Skin of body (tissue), 2 donors: ENCODE data around the gene NIPSNAP2.

- RAMPAGE, long total RNA, result no peak
Observed at GRCh38 chr7:52018097-52018694, 701.6 kb upstream of the COBL start.

DNA sequence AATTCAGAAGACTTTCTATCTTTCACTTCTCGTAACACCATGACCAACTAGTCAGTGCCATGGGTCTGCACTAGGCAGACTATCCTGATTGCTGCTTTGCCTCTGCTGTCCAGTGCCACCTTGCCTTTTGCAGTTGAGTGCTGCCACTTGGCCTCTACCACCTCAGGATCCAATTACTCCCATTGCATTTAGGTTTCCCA is 161.4 kb upstream of the POM121L12 start:
- RAMPAGE, long total RNA, result no peak

GRCh38 chr7:52956461-52957054 is 78.9 kb upstream of the POM121L12 start:
- RAMPAGE, long total RNA, result no peak

GRCh38 chr7:54837230-54837587 is 78.2 kb upstream of the SEC61G start:
- RAMPAGE, long total RNA, result no peak

GRCh38 chr7:55019790-55020147 is 952 bp downstream of the EGFR start:
- RAMPAGE, long total RNA, result no peak

- RAMPAGE, long total RNA, result no peak
Observed at GRCh38 chr7:55022340-55023077, 3.7 kb downstream of the EGFR start.

- RAMPAGE, long total RNA, result no peak
Observed at GRCh38 chr7:55064916-55065448, 46.2 kb downstream of the EGFR start.

GRCh38 chr7:55080785-55081586 is 62.2 kb downstream of the EGFR start:
- RAMPAGE, long total RNA, result no peak

DNA sequence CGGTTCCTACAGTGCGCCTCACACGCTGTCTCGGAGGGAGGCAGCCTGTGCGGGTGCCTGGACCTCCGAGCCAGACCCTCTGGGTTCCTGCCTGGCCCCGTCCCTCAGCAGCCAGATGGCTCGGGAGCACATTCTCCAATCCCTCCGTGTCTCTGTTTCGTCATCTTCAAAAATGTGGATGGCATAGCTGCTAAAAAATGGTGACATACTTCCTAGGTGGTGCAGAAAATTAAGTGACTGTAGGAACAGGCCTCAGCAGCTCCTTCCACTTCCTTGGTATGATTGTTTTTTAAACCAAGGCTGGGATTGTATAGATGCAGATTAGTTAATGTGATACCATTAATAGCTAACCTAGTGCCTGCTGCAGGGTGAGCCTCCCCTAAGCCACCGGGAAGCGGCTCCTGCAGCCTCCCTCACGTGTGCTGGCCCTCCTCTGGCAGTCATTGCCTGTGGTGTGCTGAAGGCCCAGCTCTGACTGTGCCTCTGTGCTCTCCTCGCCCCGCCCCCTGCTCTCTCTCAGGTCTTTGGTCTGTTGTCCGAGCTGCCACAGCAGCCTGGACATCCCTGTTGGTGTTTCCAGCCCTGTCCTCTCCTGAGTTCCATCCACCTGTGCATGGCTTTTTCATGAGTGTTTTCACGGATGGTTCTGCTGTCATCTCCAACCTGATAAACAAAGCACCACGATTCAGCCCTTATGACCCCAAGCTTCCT is 126.0 kb downstream of the EGFR start:
- RAMPAGE, long total RNA, result no peak

GRCh38 chr7:55180907-55181773 is 162.3 kb downstream of the EGFR start:
- RAMPAGE, long total RNA, result no peak

DNA sequence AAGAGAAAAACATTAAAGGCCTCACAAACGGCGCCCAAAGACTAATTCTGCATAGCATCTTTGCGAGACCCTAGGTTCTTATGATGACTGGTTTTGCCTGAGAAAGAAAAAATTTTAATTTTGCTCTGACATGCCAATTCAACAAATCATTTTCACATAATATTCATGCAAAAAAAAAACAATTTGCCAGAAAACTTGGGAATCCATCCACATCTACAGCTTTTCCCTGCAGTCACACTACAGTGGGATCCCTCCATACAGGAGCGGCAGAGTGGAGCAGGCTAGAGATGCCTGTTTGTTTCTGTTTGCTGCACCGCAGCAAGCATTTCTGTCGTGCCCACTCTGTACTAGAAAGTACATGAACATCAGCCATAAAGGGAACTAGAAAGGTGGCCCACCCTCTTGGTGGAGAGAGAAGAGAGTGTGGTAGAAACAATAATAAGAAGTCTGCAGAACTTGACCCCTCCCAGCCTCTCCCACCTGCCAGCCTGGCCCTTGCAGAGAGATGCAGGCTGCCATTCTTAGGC is 171.6 kb downstream of the EGFR start:
- RAMPAGE, long total RNA, result no peak

GRCh38 chr7:55547750-55548529 is 24.4 kb downstream of the VOPP1 start:
- RAMPAGE, long total RNA, result no peak

GRCh38 chr7:55964309-55965507 is at the start of gene NIPSNAP2:
Gene NIPSNAP2, plus strand, starts transcription at chr7:55964585.
- RAMPAGE, long total RNA, result no peak

GRCh38 chr7:56079951-56080407 is 12.8 kb downstream of the PHKG1 start:
- RAMPAGE, long total RNA, result no peak

GRCh38 chr7:56101259-56101883 is 4.9 kb downstream of the CHCHD2 start:
- RAMPAGE, long total RNA, result no peak

DNA sequence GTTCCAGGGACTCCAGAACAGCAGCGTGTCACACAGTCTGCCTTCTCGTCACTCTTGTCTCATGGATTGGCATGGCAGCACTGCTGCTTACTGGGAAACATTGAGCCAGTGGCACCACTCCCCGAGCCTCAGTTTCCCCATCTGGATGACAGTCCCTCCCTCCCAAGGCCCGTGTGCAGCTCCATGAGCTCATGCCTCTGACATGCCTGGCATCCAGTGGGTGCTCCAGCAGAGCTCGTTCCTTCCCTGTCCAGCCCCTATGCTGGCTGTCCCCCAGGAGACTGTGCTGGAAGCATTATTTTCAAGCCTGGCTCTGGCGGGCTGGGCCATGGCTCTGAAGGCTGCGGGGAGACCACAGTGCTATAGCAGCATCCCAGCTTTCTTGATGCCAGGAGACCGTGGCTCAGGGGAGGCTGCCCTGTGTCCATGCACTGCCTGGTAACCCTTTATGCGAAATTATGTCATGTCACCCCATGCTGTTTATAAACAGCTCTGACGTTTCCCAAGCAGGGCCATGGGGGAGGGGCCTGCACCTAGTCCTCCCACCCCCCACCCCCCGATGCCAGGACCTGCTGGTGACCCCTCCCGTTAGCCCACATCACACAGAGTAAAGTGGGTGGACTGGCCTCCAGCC is 106.1 kb upstream of the ZNF716 start:
- RAMPAGE, long total RNA, result no peak

- RAMPAGE, long total RNA, result no peak
Observed at GRCh38 chr7:57868389-57869096, 418.6 kb downstream of the ZNF716 start.

DNA sequence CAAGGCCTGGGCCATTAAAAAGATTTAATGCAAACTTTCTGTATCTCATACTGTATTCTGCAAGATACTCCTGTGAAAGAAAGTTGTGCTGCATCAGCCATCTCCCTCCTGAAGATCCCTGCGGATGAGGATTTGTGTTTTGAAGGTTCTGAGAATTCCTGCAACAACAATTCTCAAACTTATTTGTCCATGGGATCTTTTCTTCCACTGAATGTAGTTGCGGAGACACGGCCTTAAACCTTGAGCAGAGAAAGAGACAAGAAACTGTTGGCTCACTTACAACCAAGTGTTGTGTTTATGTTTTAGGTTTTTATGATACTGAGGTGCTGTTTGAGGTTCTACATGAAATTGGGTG is 1615.4 kb upstream of the ZNF722 start:
- RAMPAGE, long total RNA, result no peak

- RAMPAGE, long total RNA, result no peak
Observed at GRCh38 chr7:63789243-63790124, 209.2 kb upstream of the ZNF722 start.

DNA sequence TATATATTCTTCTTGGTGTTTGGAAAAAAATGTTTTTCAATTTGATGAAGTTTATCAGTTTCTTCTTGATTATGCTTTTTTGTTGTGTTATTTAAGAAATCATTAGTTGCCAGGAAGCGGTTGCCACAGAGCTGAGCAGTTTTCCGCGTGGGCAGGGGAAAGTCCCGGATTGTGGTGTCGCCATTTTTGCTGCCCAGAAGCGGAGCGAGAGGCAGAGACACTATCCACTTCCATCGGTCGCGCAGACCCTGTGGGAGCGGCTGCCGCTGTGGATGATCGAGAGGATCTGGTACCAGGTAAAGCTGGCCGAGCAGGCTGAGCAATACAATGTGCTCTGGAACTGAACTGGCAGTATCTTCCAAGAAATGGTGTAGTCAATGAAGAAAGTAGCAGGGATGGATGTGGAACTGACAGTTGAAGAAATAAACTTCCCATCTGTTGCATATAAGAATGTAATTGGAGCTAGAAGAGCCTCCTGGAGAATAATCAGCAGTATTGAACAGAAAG is 119.9 kb downstream of the ZNF736 start:
- RAMPAGE, long total RNA, result no peak